AG04450 (cell line): ENCODE results near the gene BVES.

- CAGE, long polyA plus RNA = no peak
- RRBS = 4% methylated on average over 9 of the region's 69 CpGs
These were observed 1.8 kb upstream of the POU3F2 start for GRCh38 chr6:98832293-98833183.

GRCh38 chr6:98836888-98837436 is 2.6 kb downstream of the POU3F2 start:
- CAGE, long polyA plus RNA = no peak
- RRBS = no CpG with 5 or more reads among the region's 7 CpGs

GRCh38 chr6:98847843-98848555 is 13.6 kb downstream of the POU3F2 start:
- CAGE, long polyA plus RNA = no peak
- RRBS = 4% methylated on average over 15 of the region's 49 CpGs

GRCh38 chr6:98937892-98938407 is 9.8 kb downstream of the FBXL4 start:
- CAGE, long polyA plus RNA = no peak
- RRBS = no CpG with 5 or more reads among the region's 4 CpGs

DNA sequence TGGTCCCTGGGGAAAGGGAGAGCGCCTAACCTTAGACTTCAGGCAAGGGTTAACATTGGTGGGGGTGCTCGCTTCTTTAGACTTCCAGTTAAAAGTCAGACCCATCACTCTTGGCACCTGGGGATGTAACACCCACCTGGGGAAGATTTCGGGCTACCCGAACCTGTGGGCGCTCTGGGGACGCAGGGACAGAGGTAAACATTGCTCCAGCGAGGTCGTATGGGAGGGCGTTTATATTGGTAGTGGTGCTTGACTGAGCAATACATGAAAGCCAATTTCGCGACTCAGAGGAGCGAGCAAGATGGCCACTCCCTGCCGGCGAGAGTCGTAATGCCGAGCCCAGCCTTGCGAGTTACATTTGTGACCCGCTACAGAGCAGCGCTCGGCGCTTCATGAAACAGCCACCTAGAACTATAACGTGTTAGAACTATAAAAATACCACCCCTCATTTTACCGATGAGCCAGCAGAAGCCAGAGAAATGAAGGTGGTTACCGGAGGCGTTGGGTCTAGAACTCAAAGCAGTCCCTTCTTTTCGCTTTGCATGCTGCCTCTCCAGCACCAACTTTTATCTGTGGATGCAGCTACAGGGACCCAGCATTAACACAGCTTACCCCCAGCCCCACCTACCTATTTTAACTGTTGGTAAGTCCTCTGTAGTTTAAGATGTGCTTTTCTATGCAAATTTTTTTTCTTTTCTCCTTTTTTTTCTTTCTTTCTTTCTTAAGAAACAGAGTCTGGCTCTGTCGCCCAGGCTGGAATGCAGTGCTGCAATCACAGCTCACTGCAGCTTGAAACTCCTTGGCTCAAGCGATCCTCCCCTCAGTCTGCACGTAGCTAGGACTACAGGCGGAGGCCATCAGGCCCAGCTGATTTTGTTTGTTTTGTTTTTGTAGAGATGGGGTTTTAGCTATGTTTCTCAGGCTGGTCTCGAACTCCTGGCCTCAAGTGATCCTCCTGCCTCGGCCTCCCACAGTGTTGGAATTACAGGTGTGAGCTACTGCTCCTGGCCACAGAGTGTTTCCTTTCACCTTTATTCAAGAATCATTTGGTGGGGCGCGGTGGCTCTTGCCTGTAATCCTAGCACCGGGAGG is 655 bp downstream of the TSTD3 start:
- CAGE, long polyA plus RNA = no peak
- RRBS = no CpG with 5 or more reads among the region's 35 CpGs

- CAGE, long polyA plus RNA = no peak
- RRBS = no CpG with 5 or more reads among the region's 5 CpGs
These were observed 172.9 kb downstream of the MCHR2 start for GRCh38 chr6:99821048-99821536.

GRCh38 chr6:100281144-100281927 is 183.4 kb downstream of the SIM1 start:
- CAGE, long polyA plus RNA = no peak
- RRBS = 14% methylated on average over 2 of the region's 20 CpGs

- CAGE, long polyA plus RNA = no peak
- RRBS = 3% methylated on average over 19 of the region's 42 CpGs
These were observed 9.6 kb downstream of the SIM1 start for GRCh38 chr6:100454930-100455774.

GRCh38 chr6:100463180-100463542 is 1.6 kb downstream of the SIM1 start:
- CAGE, long polyA plus RNA = no peak
- RRBS = no CpG with 5 or more reads among the region's 8 CpGs

DNA sequence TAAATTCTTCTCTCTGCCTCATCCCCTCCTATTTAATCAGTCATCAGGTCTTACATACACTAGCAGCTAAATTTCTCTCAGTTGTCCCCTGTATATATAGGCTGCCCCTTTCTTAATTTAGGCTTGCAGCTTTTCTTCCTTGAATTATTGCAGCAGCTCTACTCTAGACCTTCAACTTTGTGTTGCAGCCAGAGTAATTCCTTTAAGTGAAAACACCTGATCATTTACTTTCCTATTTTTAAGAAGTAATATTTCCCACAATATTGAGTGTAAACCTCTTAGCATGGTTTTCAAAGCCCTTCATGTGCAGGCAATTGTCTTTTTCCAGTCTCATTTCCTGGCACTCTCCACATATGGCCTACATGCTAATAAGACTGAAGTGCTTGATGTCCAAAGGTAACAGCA is 87.2 kb downstream of the ASCC3 start:
- CAGE, long polyA plus RNA = no peak

GRCh38 chr6:101117227-101117706 is 236.1 kb upstream of the ASCC3 start:
- CAGE, long polyA plus RNA = no peak
- RRBS = no CpG with 5 or more reads among the region's 10 CpGs

GRCh38 chr6:101391685-101392411 is 1.7 kb upstream of the GRIK2 start:
- CAGE, long polyA plus RNA = no peak
- RRBS = 4% methylated on average over 4 of the region's 20 CpGs

DNA sequence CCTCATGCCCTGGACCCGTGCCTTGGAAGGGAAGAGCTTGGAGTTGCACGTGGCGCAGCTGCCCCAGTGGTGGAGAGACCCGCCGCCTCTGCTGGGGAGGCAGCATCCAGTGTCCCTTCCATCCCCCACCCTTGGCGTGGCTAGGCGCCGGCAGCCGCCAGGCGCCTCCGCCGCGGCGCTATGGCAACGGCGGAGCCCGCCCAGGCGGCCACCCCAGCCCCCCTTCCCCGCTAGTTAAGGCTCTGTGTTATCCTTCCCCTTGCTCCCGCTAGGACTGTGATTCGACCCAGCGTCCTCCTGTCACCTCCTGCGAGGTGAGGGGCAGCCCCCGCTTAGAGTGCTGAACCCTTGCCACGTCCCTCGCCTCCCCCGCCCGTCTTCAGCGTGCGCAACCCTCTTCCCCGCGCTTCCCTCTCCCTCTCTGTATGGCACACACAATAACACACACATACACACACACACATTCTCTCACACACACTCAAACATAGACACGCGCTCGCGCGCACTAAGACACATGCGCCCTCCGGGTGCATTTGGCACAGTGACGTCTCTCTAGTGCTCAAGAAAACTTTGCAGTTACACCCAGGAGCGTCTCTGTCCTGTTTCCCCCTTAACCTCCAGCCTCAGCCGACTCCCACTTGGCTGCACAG is 8.4 kb downstream of the GRIK2 start:
- CAGE, long polyA plus RNA = no peak
- RRBS = no CpG with 5 or more reads among the region's 42 CpGs

GRCh38 chr6:103127739-103128166 is 1732.0 kb downstream of the HACE1 start:
- CAGE, long polyA plus RNA = no peak
- RRBS = no CpG with 5 or more reads among the region's 5 CpGs

DNA sequence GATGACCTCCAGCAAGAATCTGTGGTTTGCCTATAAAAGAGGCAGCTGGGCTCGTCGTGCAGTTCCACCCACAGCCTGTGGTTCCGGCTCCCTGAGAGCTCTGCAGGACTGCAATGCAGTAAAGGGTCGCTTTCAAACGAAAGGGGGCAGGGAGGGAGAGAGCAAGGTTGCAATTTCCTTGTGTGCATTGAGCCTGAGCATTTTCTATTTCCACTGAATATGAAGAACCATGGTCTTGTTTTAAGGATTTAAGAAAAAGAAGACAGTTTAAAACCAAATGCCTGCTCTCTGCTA is 236.6 kb downstream of the HACE1 start:
- CAGE, long polyA plus RNA = no peak
- RRBS = no CpG with 5 or more reads among the region's 5 CpGs

DNA sequence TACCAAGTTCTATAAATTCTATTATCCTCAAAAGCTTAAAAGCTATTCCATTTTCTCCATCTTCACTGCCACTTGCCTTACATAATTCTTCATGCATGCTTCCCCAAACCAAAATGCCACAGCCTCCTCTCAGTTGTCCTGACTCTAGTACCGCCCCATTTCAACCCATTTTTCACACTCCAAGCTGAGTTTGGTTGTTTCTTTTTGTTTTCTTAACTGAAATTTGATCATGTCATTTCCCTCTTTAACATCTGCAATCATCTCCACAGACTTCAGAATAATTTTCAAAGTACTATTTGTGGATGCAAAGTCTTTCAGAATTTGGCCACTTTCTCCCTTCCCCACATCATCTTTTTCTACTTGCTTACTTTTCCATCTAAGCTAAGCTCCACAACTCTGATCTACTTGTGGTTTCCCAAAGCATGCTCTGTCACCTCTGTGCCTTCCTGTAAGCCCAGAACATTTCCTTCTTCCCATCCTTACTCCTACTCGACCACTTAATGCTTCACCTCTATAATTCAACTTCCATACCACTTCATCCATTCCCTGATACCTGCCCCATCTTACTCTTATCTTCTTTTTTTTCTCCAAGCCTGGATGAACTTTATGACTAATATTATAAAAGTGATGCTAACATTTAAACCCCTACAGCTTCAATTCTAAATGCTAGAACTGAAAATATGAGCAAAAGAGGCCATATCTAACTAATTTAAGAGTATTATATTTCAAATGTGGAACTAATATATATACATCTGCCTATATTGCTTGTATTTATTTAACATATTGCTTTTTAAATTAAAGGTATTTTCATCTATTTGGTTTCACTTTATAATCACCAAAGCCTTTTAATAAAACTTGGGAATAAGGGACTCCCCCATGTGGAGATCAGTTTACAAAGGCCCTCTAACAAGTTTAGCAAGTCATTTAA is 92.1 kb downstream of the HACE1 start:
- CAGE, long polyA plus RNA = no peak
- RRBS = no CpG with 5 or more reads among the region's 2 CpGs

DNA sequence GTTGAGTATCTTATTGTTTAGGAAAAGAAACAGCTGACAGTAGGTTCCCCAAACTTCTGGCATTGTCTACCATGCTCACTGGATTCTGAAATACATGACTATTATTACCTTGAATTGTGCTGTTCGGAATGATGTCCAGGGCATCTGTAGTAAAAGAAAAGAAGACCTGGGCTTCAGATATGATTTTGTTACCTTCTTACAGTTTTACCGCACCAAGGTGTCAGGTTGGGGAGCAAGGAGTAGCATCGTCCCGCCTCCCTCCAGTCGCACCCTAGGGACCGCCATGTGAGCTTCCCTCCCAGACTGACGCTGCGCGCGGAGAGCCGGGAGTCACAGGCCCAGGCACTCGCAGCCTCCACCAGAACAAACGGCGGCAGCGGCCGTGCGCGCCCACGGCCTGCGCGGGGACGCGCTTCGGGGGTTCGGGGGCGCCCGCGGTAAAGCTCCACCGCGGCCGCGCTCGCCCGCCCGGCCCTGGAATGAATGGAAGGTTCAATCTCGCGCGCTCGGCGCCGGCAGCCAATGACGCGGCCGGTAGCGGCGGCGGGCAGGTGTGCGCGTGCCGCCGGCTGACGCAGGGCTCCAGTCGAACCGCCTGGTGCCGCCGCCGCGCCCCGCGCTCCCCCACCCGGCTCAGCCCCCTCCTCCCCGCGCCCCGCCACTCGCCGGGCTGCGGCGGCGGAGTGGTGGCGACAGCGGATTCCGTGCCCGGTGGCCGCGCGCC is 16.7 kb upstream of the LIN28B start:
- CAGE, long polyA plus RNA = no peak
- RRBS = 10% methylated on average over 23 of the region's 76 CpGs

DNA sequence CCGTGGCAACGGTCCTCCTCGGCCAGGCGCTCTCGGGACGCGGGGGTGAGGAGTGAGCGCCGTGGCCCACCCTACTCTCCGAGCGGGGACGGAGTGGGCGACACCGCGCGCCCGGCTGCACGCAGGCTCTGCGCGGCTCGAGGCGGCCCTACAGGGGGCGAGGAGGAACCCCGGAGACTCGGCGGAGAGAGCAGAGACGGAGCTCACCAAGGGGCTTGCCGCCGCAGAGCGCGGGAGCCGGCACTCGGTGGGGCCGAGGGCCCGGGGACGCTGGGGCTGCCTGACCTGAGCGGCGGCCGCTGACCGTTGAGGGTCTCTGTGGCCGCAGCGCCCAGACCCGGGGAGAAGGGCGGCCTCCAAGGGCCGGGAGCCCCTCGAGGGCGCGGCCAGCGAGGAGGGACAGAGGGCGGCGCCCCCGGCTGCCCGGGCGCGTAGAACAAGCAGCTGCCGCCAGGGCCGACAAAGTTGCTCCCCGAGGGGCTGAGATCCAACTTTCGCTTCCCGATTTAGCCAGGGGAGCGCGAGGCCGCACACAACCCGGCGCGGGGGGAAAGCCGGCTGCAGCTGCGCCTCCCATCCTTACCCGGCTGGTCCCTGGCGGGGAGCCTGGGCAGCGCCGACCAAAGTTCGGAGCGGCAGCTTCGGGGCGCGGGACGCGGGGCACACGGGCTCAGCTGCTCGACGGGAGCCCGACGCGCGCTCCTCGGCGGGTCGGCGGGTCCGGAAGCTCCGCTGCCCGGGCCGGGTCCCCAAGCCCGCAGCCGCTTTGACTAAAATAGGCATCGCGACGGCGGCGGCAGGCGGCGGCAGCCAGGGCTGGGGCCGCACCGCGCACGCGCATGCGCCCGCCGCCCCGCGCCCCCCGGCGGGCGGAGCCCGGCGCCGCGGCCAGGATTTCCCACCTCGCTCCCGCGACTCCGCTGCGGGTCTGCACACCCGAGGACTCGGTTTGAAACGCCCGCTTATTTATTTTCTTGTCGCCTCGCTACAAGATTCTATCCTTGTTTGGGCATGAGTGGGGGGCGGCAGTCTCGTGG is at the start of gene BVES:
Gene BVES (minus strand): TSS at position 772 of the 1,037 bp plus-strand sequence.
- CAGE, long polyA plus RNA = start-site peak on the minus strand centred at position 793 of the sequence, 110 bp wide, 15 and 15 reads in 2 replicates
- RRBS = 2% methylated on average over 41 of the region's 133 CpGs

DNA sequence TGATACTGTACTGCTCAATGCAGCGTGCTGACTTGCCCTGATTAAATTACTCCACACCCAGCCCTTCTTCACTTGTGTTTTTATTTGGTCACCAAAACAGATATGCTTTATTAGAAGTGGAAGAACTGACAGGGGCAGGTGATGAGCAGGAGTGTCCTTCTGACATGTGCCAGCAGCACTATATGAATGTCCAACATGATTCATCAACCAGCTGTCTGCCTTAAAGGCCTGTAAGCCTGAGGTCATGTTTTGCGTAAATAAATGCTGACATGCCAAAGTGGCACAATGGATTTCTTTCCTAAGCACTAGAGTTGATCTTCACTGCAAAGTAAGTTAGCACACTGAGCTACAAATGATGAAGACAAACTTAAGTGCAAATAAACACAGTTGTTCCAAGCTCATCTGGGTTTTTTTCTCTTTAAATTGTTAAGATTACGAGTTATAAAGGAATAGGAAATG is 15.3 kb downstream of the POPDC3 start:
- CAGE, long polyA plus RNA = no peak
- RRBS = no CpG with 5 or more reads among the region's 3 CpGs

DNA sequence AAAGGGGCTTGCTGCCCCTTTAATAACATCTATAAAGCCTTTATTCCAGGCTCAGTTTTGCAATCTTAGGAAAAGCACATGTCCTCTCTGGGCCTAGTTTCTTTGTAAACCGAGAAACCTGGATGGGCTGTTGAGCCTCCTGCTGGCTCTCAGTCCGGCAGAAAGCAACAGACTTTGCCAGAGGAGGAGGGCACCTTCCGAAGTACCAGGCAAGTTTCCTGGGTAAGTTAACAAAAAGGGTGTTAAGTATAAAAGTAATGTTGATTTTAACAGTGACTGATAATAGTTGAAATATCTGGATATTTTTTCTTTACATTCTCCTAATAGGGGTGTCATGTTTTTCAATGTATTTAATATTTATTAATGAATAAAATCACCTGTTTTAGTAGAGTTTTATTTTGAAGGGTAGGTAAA is 99.0 kb upstream of the POPDC3 start:
- CAGE, long polyA plus RNA = no peak
- RRBS = no CpG with 5 or more reads among the region's 3 CpGs